Endometrial microvascular endothelial cells (primary cell): ENCODE measurements around a stretch of chr10.

GRCh38 chr10:5773783-5773991, 39.5 kb downstream of the GDI2 start:
- RAMPAGE, long total RNA: no peak

DNA sequence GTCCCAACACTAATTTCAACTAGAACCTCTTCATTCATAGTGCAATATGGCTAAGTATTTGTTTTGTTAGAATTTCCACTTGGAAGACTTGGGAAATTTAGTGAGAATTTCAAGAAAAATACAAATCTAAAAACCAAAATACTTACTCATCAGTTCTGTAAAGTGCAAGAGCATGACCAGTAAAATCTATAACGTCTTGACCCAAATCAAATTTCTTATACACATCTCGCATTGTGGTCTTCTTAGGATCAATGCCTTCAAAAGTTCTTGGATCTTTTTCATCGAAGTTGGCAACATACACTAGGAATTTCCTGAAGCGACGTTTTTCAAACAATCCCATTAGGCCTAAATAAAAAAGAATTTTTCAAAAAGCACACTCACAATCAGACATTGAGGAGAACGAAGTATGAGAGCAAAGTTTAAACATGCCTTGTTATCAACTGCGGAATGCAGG, 27.5 kb downstream of the GDI2 start:
- RAMPAGE, long total RNA: no peak

DNA sequence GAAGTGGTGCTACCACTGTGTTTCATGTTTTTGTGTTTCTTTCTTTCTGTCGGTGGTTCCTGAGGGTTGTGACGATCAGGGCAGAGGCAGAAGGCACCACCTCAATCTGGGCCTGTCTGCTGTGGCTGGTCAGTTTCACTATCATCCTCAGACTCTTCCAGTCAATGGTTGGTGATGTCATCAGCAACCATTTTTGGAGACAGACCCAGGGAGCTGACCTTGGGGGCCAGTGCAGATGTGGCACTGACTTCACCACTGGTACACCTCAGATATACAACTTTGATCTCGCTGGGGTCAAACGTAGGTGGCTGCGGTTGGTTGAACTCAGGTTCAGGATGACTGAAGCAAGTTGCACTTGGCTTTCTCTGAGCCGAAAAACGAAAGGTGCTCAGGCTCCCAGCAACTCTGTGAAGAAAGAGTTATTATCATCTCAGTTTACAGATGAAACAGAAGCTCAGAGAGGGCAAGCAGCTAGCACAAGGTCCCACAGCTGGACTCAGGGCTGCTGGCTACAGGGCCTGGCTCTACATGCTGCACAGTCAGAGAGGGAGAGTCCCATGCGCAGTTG, 27.3 kb downstream of the ANKRD16 start:
- RAMPAGE, long total RNA: no peak

- RAMPAGE, long total RNA: no peak
Observed at GRCh38 chr10:5895471-5896243, 5.6 kb downstream of the FBH1 start.

GRCh38 chr10:5915983-5916707, 26.1 kb downstream of the FBH1 start:
- RAMPAGE, long total RNA: no peak

DNA sequence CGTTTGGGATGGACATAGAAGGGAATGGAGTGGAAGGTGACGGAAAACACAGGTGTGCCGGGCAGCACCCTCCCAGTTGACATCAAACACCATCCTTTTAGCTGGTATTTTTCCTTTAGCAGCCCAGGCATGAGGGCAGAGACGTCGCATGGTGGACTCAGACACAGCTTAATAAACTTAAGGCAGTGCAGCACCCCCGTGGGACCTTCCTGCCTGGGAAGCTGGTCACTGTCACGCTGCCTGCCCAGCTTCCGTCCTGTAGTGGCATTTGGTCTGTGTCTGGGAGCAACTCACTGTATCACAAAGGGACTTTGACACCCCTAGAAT, 35.8 kb downstream of the IL15RA start:
- RAMPAGE, long total RNA: no peak

- RAMPAGE, long total RNA: no peak
Observed at GRCh38 chr10:6068947-6069480, 6.8 kb upstream of the IL2RA start.

DNA sequence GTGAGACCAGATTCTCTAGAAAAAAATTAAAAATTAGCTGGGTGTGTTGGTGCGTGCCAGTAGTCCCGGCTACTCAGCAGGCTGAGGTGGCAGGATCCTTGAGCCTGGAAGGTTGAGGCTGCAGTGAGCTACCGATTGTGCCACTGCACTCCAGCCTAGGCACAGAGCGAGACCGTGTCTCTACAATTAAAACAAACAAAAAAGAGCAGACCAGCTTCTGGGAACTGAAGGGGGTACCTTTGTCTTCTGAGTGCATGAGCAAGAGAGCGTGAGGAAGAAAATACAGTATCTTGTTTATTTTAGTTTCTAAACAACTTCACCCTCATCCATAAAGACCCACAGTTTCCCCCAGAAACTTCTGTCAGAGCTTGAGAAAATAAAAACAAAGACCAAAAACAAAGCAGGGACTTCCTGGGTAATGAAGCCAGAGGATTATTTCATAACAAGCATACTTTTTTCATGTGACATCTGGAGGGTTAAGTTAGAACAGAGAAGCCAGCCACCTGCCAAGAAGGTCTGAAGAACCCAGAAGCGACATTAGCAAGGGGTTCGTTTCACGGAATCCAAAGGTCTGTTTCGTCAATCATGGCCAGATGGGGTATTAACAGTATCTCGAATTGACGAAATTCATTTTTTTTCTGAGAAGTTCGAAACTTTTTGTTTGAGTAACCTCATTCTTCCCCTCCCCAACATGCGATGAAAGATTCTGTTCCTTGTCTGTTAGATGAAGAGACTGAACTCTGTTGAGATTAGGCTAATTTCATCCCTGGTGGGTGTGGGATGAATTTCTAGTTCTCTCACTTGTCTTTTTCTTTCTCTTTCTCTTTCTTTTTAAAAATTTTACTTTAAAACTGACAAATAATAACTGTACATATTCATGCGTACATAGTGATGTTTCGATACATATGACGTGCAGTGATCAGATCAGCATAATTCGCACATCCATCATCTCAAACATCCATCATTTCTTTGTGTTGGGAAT, 10.3 kb upstream of the IL2RA start:
- RAMPAGE, long total RNA: no peak

GRCh38 chr10:6100124-6100562, 11.3 kb downstream of the RBM17 start:
- RAMPAGE, long total RNA: no peak

DNA sequence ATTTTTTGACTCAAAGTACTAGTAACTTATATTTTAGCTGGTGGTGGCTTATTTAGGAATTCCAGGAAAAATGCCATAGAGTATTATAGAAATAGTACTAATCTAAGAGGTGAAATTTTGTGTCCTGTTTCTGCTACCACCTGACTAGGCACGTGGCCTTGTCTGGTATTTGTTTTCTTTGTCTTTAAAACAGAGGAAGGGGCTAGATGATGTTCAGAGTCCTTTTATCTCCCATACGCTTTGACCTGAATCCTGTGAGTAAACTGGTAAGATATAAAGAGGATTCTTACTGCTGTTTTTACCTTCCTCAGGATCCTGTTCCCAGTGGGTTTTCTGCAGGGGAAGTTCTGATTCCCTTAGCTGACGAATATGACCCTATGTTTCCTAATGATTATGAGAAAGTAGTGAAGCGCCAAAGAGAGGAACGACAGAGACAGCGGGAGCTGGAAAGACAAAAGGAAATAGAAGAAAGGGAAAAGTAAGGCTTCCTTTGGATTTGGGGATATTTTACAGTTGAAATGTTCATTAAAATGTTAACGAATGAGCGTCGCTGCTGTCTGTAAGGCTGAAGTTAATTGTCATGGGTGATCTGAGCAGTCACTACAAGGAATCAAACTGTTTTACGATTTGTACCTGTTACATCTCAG, 15.9 kb downstream of the RBM17 start:
- RAMPAGE, long total RNA: no peak

- RAMPAGE, long total RNA: no peak
Observed at GRCh38 chr10:6105829-6106488, 17.1 kb downstream of the RBM17 start.

- RAMPAGE, long total RNA: no peak
Observed at GRCh38 chr10:6112787-6113206, 24.0 kb downstream of the RBM17 start.

DNA sequence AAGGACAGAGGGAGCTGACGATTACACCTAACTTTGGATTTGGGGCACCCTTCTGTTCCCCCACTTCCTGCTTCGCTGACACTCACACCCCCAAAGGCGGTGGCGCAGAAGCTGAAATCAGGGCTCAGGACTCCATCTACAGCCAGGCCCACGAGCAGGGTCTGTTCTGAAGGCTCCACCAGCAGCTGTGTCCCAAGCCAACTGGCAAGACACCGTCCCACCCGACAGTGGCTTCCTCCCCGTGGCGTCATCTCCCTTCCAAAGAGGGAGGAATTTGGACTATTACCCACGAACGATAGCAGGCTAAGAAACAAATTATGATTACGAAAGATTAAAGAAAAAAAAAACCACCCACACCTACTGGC, 54.3 kb downstream of the RBM17 start:
- RAMPAGE, long total RNA: no peak

DNA sequence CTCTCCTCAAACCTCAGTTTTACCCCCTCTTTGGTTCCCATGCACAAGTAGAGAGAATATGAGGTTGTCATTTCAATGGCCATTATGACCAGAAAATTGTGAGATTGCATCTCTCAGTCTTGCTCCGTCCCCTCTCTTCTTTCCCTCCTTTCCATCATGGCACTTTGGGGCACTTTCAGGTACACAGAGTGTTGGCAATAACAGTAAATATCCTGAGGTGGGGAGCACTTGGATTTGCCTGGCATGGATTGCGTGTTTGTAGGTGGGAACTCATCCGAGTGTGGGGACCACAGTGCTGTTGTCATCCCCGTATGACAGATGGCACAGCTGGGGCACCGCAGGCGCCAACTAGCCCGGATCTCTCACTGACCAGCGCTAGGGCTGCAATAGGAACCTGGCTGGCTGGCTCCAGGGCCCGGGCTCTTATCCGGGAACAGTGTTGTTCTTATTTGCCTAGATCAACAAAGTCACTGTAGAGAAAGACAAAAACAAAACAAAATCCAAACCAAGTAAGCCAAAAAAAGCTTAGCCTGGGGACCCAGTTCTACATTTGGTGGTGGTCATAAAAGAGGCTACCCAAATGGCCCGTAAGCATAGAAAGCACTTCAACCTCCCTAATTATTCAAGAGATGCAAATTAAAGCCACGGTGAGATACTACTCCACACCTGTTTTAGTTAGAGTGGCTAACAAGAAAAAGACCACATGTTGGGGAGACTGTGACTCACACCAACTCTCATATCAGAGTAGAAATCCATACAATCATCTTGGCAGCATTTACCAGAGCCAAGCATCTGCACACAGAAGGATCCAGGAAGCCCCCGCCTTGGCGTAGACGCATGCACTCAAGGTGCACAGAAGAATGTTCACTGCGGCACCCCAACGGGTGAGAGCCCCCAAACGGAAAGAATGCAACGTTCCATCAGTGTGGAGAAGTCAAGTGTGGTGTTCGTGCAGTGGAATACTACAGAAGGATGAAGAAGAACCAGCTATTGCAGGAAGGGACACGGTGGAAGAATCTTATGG, 27.3 kb upstream of the PFKFB3 start:
- RAMPAGE, long total RNA: no peak

- RAMPAGE, long total RNA: no peak
Observed at GRCh38 chr10:6270224-6270906, 67.6 kb downstream of the PFKFB3 start.

- RAMPAGE, long total RNA: no peak
Observed at GRCh38 chr10:6279276-6280139, 76.8 kb downstream of the PFKFB3 start.

GRCh38 chr10:6386100-6386809, 183.5 kb downstream of the PFKFB3 start:
- RAMPAGE, long total RNA: no peak

- RAMPAGE, long total RNA: no peak
Observed at GRCh38 chr10:6498554-6499269, 81.4 kb downstream of the PRKCQ start.

DNA sequence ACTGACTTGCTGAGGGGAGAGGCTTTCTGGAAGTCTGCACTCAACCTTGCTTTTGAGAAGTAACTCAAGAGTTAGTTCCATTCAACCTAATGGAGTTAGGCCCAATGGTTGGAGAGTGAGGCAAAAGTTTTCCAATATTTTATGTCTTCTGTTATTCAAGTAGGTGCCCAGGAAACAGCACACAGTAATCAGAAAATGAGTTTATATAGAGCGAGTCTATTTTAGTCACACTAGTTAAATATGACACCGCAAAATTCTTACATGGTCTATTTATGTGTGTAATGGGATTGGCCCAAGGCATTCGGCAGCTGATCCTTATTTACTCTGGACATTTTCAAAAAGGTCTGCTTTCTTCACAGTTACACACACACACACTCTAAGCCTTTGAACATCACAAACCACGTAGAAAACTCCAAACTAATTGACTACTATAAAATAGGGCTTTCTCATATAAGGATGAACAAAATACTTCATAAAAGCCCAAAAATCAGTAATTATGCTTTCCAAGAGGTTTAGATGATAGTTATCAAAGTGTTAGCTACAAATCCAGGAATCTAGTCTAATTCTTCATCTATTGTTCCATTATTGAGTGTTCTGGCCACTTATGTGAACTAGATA, 64.6 kb downstream of the PRKCQ start:
- RAMPAGE, long total RNA: no peak

DNA sequence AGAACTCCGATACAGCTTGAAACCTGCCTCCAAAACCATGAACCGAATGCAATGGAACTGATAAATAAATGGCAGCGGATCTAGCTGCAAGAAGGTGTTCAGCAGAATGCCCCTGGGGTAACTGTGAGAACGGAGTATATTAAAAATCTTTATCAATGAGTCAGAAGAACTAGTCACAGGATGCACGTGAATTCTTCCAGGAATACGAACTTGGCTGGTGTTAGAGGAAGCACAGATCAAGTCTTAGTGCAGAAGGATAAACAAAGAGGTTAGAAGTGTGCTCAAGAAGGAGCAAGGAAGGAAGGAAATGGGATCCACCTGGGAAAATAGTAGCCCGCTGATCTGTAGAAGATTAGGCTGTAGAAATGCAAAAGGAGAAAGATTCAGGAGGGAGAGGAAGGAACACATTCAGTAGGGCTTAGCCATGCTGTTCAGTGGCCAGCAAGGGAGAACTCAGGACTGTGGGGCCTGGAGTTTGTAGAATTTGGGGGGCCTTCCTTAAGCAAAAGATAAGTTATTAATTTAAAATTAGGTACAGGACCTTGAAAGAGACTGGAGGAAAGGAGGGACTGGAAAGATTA, 142.2 kb upstream of the PRKCQ start:
- RAMPAGE, long total RNA: no peak